Keratinocyte (primary cell): ENCODE measurements around the gene TMEFF1.

DNA sequence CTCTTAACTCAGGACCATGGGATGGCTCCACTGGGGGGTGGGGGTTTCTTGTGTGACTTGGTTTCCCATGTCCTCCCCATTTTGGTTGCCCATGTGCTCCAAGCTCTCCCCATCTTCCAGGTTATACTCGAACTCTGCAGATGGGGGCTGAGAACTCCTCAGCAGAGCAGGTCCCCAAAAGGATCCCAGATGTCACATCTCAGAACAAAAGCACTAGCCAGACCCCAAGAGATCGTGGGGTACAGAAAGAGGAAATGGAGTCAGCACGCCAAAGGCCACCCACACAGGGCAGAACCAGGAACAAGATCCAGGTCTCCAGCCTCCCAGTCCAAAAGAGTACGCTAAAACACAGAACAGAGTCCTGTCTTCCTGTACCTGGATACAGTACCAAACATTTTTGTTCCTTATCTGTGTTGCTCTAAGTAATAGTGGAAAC lies 15.9 kb downstream of the CORO2A start:
CAGE:
- cytosol, long polyA minus RNA = no peak
- cytosol, long polyA plus RNA = no peak
- long polyA plus RNA = no peak
- nucleus, long polyA minus RNA = no peak
- nucleus, long polyA plus RNA = no peak

DNA sequence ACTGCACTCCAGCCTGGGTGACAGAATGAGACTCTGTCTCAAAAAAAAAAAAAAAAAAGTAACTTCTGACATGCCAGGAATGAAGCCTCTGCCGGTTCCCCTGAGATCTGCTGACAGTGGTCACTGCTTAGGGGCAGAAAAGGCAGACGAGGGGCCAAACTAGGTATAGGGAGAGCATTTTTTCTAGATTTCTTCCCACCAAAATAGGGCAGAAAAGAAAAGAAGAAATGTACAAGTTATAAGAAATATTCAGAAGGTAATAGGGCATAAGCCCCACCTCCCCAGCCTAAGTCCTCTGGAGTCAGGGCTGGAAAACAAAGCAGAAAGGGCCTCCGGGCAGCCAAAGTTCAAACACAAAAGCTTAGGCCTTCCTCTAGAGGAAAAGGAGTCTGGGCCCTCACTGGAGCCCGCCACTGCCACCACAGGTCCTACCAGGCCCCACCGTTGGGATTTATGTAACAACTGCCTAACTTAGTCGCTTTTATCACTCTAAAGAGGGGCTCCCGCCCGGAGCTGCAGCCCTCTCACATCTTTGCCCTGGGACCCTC lies 27.6 kb downstream of the TBC1D2 start:
CAGE:
- cytosol, long polyA minus RNA = no peak
- cytosol, long polyA plus RNA = no peak
- long polyA plus RNA = no peak
- nucleus, long polyA minus RNA = no peak
- nucleus, long polyA plus RNA = no peak

DNA sequence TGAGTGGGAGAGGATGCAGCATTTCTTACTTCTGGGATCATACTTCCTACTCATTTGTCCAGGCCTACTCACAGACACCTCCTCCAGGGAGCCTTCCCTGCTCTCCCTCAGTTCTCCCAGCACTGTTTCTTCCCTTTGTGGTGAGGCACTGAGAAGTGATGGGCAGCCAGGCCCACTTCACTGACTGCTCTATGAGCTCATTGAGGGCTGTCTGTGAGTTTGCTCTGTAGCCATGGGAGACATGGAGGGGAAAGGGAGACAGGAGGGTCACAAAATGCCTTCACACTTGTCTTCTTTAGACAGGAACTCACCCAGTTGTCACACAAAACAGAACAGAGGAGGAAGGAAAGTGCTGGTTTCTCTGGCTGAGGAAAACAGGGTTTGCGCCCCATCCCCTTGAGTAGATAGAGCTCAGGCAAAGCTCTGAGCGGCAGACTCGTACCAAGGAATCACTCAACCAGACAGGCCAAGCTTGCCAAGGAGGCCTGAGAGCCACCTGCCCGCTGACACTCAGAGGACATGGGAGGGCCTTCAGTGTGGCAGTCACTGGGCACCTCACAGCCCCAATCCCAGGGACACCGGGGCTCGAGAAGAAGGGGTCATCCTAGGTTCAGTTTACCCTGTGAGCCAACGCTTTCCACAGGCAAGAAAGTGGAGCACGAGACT lies 152.8 kb downstream of the GABBR2 start:
CAGE:
- cytosol, long polyA minus RNA = no peak
- cytosol, long polyA plus RNA = no peak
- long polyA plus RNA = no peak
- nucleus, long polyA minus RNA = no peak
- nucleus, long polyA plus RNA = no peak

GRCh38 chr9:98808334-98809278 lies 1.1 kb downstream of the GALNT12 start:
CAGE:
- cytosol, long polyA minus RNA = no peak
- cytosol, long polyA plus RNA = no peak
- long polyA plus RNA = no peak
- nucleus, long polyA minus RNA = no peak
- nucleus, long polyA plus RNA = no peak

DNA sequence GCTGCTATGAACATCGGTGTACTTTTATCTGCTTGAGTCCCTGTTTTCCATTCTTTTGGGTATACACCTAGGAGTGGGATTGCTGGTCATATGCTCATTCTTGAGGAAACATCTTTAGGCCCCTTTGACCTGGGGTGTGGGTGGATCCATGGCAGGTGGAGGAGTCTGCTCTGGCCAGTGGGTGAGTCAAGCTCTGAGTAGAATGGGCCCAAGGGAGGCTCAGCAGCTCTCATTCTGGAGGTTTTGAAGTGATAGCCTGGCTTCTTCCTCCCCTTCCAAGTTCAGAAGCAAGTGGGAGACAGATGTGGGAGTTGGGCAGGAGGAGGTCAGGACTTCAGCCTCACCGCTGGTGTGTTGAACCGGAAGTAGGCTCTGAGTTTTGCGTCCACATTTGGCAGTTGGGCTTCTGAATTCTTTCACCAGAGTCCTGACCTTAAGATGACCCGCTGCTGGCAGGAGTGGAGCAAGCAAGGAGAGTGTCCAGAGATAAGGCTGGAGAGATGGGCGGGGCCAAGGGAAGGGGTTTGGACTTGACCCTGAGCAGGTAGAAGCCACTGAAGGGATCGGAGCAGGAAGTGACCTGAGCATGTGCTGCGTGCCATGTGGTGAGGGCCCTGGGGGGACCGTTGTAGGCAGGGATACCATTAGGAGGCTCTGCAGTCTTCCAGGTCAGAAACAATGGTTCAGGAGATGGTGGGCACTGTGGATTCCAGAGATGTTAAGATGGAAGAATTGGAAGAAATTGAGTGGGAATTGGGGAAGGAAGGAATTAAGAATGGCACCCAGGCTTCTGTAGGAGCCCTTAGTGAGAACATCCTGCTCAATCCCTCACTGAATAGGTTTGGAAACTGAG lies 25.7 kb downstream of the GALNT12 start:
CAGE:
- cytosol, long polyA minus RNA = no peak
- cytosol, long polyA plus RNA = no peak
- long polyA plus RNA = no peak
- nucleus, long polyA minus RNA = no peak
- nucleus, long polyA plus RNA = no peak

CAGE:
- cytosol, long polyA minus RNA = no peak
- cytosol, long polyA plus RNA = no peak
- long polyA plus RNA = no peak
- nucleus, long polyA minus RNA = no peak
- nucleus, long polyA plus RNA = no peak
These were observed 3.4 kb upstream of the COL15A1 start for GRCh38 chr9:98940410-98940667.

CAGE:
- cytosol, long polyA minus RNA = no peak
- cytosol, long polyA plus RNA = no peak
- long polyA plus RNA = no peak
- nucleus, long polyA minus RNA = no peak
- nucleus, long polyA plus RNA = no peak
These were observed 45.9 kb downstream of the COL15A1 start for GRCh38 chr9:98989456-98990213.

CAGE:
- cytosol, long polyA minus RNA = no peak
- cytosol, long polyA plus RNA = no peak
- long polyA plus RNA = no peak
- nucleus, long polyA minus RNA = no peak
- nucleus, long polyA plus RNA = no peak
These were observed 76.1 kb downstream of the COL15A1 start for GRCh38 chr9:99019704-99020268.

DNA sequence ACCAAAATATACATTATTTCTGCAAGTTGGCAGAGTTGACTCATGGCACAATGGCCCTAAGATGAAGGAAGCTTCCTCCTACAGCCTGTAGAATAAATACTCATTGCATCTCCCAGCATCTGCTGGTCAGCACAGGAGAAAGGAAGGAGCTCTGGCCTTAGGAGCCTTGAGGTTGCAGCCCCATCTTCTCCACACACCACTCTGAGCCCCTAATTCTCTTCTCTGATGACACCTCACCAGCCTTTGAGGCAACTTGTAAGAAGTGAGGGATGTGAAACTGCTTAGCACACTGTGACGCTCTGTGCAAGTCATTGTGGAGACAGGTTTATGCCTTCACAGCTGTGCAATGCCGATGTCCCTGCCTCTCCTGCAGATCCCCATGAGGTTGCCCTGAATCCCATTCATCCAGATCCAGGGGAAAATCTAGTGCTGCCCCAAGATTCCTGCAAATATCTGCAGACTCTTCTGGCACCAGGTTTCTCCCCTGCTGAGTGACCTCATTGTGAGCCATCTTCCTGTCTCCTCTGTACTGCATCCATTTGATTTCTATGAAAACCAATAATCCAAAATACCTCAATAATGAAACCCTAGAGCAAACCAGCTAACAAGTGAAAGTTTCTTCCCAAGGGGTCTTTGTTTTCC lies 65.3 kb upstream of the TGFBR1 start:
CAGE:
- cytosol, long polyA minus RNA = no peak
- cytosol, long polyA plus RNA = no peak
- long polyA plus RNA = no peak
- nucleus, long polyA minus RNA = no peak
- nucleus, long polyA plus RNA = no peak

DNA sequence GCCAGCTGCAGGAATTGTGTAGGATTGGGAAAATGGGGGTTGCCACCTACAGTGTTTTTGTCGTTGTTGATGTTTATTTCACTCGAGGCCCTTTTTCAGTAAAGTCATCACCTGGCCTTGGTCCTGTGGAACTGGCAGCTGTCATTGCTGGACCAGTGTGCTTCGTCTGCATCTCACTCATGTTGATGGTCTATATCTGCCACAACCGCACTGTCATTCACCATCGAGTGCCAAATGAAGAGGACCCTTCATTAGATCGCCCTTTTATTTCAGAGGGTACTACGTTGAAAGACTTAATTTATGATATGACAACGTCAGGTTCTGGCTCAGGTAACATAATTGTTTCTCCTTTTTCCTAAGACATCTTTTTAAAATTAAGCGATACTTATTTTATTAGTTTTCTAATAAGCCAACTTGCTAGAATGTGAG lies 27.5 kb downstream of the TGFBR1 start:
CAGE:
- cytosol, long polyA minus RNA = no peak
- cytosol, long polyA plus RNA = no peak
- long polyA plus RNA = no peak
- nucleus, long polyA minus RNA = start-site peak on the minus strand centred at position 142 of the sequence, 56 bp wide, 5 reads; start-site peak on the minus strand centred at position 265 of the sequence, 9 bp wide, 5 reads
- nucleus, long polyA plus RNA = no peak

GRCh38 chr9:99150051-99150671 lies 45.2 kb downstream of the TGFBR1 start:
CAGE:
- cytosol, long polyA minus RNA = no peak
- cytosol, long polyA plus RNA = no peak
- long polyA plus RNA = no peak
- nucleus, long polyA minus RNA = start-site peak on the plus strand at chr9:99150201-99150405, 47 reads
- nucleus, long polyA plus RNA = no peak

DNA sequence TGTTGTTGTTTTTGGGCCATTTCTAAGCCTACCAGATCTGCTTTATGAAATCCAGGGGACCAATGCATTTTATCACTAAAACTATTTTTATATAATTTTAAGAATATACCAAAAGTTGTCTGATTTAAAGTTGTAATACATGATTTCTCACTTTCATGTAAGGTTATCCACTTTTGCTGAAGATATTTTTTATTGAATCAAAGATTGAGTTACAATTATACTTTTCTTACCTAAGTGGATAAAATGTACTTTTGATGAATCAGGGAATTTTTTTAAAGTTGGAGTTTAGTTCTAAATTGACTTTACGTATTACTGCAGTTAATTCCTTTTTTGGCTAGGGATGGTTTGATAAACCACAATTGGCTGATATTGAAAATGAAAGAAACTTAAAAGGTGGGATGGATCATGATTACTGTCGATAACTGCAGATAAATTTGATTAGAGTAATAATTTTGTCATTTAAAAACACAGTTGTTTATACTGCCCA lies 46.5 kb downstream of the TGFBR1 start:
CAGE:
- cytosol, long polyA minus RNA = no peak
- cytosol, long polyA plus RNA = no peak
- long polyA plus RNA = no peak
- nucleus, long polyA minus RNA = no peak
- nucleus, long polyA plus RNA = no peak

DNA sequence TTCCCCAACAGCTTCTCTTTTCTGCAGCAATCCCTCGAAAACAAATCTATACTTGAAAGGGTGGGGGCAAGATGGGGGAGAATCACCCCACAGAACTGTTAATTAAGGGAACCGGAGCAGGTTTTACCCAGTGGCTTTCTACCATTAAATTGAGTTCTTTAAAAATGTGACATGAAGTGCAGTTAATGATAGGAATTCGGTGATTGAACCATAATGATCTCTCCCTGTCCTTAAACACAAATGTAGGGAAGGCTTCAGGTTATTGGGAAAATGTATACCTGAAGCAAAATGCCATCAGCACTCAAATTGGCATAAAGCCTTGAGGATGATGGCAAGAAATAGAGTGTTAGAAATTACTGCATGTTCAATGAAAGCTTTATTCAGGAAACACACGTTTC lies 9.2 kb downstream of the NR4A3 start:
CAGE:
- cytosol, long polyA minus RNA = no peak
- cytosol, long polyA plus RNA = no peak
- long polyA plus RNA = no peak
- nucleus, long polyA minus RNA = no peak
- nucleus, long polyA plus RNA = no peak

CAGE:
- cytosol, long polyA minus RNA = no peak
- cytosol, long polyA plus RNA = no peak
- long polyA plus RNA = no peak
- nucleus, long polyA minus RNA = no peak
- nucleus, long polyA plus RNA = no peak
These were observed 96.1 kb downstream of the STX17 start for GRCh38 chr9:100002570-100002894.

DNA sequence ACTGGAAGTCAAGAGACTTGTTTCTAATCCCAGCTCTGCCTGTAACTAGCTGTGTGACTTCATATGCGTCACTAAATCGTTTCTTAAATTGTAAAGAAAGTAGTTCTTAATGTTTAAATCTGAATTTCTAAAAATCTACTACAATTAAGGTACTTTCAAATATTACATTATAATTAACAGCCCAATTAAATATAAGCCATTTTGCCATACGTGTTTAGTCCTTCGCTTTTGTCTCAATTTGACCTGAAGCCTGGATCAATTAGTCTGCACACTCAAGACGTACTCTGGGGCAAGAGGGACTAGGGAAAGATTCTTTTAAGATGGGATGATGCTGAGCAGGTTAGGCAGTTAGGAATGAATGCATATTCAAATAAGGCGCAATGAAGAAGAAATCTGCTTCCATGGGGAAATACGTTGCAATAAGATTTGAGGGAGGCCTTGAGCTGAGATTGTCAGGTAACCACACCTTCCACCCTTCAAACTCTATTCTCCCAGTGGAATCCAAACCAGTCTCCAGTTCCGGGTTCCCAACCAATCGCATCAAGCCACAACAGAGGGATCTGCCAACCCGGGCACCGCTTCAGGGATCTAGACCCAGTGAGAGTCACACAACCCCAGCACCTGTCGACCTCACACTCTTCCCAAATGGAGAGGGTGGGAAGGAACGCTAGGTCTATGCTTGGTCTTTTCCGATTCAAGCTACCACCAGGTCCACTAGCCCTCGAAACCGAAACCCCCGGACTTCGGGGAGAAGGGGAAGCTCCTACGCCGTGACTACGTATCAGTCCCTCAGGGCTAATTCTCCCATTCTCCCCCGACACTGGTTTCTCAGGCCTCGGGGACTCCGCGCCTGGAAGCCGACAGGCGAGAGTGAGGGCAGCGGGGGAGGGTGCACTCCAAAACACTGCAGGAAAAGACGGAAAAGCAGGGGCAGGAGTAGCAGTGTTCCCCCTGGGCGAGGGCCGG lies 745 bp downstream of the ERP44 start:
CAGE:
- cytosol, long polyA minus RNA = no peak
- cytosol, long polyA plus RNA = no peak
- long polyA plus RNA = no peak
- nucleus, long polyA minus RNA = no peak
- nucleus, long polyA plus RNA = no peak

DNA sequence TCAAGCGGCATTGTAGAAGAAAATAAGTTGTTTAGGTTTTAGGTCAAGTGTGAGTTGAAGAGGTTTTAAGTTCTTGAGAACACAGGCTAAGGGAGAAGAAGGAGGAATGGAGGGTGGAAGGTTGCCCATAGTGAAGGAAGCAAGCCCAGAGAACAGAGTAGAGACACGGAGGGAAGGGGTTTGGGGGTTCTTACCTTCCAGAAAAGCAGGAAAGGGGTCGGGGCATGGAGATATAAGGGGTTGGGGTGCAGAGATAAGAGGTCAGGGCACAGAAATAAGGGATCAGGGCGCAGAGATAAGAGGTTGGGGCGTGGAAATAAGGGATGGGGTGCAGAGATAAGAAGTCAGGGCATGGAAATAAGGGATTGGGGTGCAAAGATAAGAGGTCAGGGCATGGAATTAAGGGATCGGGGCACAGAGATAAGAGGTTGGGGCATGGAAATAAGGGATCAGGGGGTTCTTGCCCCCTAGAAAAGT lies 46.1 kb downstream of the INVS start:
CAGE:
- cytosol, long polyA minus RNA = no peak
- cytosol, long polyA plus RNA = no peak
- long polyA plus RNA = no peak
- nucleus, long polyA minus RNA = no peak
- nucleus, long polyA plus RNA = no peak

DNA sequence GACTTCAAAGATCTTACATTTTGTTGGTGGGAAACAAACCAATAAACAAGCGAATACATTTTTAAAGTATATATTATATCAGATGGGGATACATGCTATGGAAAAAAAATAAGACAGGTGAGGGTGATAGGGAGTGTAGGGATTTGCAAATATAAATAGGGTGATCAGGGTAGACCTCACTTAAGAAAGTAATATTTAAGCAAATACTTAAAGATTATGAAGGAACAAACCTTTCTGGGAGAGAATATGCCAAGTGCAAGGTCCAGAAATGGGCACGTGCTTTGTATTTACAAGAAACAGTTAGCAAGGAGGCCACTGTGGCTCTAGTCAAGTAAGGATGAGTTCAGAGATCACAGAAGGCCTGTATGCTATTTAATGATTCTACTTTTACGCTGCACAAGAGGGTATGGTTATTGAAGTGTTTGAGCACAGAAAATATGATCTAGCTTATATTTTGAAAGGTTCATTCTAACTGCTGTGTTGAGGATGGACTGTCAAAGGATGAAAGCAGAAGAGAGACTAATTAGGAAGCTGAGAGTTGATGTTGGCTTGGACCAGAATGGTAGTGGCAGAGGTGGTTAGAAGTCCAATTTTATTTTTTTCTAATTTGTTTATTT lies 64.6 kb downstream of the INVS start:
CAGE:
- cytosol, long polyA minus RNA = no peak
- cytosol, long polyA plus RNA = no peak
- long polyA plus RNA = no peak
- nucleus, long polyA minus RNA = no peak
- nucleus, long polyA plus RNA = no peak

DNA sequence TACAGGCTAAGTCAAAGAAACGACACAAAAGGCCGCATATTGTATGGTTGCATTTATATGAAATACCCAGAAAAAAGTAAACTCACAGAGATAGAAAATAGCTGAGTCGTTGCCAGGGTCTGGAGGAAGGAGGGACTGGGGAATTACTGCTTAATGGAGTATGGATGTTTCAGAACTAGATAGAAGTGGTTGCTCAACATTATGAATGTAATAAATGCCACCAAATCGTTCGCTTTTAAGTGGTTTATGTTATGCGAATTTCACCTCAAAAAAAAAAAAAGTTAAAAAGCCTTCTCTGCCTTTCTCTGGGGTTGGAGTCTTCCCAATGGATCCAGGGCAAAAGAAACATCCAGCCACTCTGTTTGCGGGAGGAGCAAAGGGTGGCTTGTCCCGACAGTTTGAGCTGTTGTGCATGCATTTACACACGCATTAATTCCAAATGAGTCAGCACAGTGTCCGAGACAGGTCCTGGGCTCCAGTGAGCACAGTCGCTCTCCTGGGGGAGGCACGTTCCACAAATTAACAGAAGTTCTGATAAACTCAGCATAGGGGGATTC lies 630 bp upstream of the MSANTD3 start:
CAGE:
- cytosol, long polyA minus RNA = no peak
- cytosol, long polyA plus RNA = no peak
- long polyA plus RNA = start-site peak on the plus strand centred at position 491 of the sequence, 106 bp wide, 41 and 39 reads in 2 replicates
- nucleus, long polyA minus RNA = start-site peak on the plus strand centred at position 496 of the sequence, 101 bp wide, 16 reads
- nucleus, long polyA plus RNA = start-site peak on the plus strand centred at position 496 of the sequence, 142 bp wide, 49 and 90 reads in 2 replicates

DNA sequence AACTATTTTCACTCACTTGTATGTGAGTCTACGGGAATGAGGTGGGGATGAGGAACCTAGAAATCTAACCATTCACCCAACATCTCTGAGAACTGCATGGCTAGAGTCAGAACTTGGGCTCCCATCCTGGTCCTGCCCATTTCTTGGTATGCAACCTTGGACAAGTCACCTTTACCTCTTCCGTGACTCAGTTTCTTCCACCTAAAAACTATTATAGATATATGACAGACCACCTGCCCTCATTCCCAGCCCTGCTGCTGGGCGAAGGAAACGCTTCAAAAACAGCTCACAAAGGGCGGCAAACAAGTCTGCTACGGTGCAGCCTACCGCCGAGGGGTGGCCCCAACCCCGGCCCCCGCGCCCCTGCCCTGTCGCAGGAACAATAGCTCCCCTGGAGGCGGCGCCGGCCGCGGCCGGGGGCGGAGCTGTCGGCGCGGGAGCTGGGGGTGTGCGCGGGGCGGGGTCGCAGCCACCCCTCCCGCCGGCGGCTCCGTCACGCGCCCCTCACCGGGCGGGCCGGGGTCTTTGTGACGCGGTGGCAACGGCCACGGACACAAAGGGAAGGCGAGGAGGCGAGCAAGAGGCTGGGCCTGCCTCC lies at the start of gene TMEFF1:
Gene TMEFF1 (plus strand): TSS at position 522 of the 598 bp plus-strand sequence.
CAGE:
- cytosol, long polyA minus RNA = no peak
- cytosol, long polyA plus RNA = no peak
- long polyA plus RNA = no peak
- nucleus, long polyA minus RNA = no peak
- nucleus, long polyA plus RNA = no peak

CAGE:
- cytosol, long polyA minus RNA = no peak
- cytosol, long polyA plus RNA = no peak
- long polyA plus RNA = no peak
- nucleus, long polyA minus RNA = no peak
- nucleus, long polyA plus RNA = no peak
These were observed 112.6 kb downstream of the CAVIN4 start for GRCh38 chr9:100690419-100690984.